ENCODE data around the gene POGLUT3.

GRCh38 chr11:106733577-106733877, 284.7 kb downstream of the GUCY1A2 start:
- PRO-cap, 2 experiments: no peak in any of the 2 experiments

DNA sequence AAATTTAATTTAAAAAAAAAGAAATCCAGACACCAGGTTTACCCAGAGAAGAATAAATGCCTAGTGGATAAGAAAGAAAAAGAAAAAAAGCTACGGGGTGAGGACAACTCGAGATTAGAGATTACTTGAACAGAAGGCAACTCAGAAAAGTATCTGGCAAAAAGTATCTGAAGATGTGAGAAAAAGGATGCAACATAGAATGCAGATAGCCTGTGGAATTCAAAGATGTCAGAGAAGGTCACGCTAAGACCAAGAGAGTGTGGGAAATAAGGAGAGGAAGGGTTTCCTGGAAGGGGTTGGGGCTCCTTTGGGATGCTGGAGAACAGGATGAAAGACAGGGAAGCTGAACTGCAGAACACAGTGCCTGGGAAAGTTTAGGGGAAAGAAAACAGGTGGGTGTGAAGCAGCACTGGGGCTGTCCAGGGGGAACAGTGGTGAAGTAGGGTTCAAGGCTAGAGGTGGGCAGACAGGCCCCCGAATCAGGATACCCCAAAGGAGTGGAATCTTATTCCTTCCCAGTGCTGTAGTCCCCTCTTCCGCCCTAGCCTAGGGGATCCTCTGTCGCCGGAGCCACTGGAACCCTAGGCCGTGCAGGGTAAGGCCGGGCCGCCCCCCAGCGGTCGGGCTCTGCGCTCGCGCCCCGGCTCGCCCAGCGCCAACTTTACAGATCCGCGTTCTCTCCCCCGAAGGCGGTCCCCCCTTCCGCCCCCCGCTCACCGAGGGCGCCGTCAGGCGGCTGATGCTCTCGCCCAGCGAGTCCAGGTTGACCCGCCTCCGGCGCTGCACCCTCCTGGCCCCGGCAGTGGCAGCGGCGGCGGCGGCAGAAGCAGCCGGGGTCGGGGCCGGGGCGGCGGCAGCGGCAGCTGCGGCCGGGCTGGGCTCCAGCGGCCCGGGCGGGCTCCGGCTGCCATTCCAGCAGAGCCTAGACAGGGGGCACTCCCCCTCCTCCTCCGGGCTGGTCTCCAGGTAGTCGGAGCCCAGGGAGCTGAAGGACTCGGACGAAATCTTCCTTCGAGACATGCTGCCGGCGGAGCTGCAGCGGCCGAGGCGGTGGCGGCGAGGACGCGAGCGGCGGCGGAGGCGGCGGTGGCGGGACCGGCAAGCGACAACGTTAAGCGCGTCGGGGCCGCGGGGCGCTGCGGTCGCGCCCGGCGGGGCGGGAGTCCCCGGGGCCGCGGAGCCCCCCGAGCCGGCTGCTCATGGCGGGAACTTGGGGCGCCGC, 829 bp downstream of the GUCY1A2 start:
- PRO-cap, 2 experiments: peak in 1 of 2 experiments; most common plus-strand start position 823 of the sequence (in 1)

GRCh38 chr11:107455573-107456024, 2.0 kb downstream of the CWF19L2 start:
- PRO-cap, 2 experiments: no peak in any of the 2 experiments

- PRO-cap, 2 experiments: no peak in any of the 2 experiments
Measured at GRCh38 chr11:107840520-107841268, 17.9 kb downstream of the SLC35F2 start.

DNA sequence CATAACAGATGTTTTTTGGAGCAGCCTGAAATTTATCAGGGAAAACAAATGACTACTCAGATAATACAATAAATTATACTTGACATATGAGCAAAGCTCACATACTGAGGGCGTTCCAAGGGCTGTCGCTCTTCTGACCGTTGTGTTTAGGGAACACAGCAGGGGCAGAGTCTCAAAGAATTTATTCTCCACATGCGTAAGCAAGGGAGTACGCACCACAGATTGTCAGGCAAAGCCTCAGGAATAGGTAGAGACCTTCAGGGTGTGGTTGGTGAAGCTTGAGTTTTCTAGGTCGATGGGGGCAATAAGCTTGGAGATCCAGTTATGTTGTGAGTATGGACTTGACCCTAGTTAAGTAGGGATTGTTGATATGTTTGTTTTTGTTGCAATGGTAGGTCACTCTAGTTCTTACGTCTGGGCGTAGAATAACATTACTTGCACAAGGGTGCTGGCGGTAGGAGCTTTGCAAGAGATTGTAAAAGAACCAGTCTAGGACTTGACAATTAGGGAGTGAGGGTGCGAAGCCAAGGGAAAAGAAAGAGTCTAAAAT, 860 bp downstream of the ACAT1 start:
- PRO-cap, 2 experiments: peak in 1 of 2 experiments; most common plus-strand start position 431 of the sequence (in 1); most common minus-strand start position 148 of the sequence (in 1)

DNA sequence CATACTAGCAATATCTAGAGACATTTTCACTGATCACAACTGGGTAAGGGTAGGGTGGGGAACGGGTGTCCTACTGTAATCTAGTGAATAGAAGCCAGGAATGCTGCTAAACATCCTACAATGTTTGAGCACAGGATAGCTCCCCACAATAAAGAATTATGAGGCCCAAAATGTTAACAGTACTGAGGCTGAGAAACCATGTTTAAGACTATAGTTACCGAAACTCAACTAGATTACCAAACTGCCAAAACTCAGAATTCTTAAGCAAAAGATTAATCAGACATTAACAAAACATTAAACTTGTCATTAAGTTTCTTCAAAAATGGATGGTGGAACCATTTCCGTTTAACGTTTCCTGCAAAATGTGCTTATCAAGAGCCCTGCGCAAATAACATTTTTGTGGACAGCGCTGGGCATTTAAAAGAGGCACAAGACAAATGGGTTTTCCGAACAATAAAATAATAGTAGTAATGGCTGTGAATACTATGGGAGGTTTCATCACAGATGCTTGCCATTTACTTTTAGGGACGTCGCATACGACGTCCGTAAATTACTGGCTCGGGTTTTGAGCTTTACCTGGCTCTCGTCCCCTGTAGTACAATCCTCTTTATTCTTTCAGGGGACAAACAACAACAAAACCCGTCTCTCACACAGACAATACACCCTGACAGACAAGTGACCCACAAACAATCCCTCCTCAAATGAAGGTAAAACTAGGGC, 1.1 kb downstream of the NPAT start:
- PRO-cap, 2 experiments: no peak in any of the 2 experiments

DNA sequence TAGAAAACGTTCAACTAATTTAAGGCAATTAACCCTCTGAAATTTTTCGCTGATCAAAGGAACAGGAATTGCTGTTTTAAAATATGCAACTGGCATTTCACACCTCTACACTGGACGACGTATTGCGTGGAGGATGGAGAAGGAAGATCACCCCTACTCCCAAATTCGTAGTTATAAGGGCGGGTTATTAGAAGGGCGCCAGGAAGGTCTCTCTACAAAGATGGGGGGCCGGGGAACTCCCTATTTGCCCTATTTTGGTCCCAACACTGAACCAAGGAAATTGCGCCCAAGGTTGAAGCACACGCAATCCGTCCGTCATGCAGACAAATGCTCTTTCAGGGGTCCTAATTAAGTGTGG, 597 bp downstream of the NPAT start:
- PRO-cap, 2 experiments: no peak in any of the 2 experiments

GRCh38 chr11:108496645-108497119, 1.5 kb downstream of the POGLUT3 start:
- PRO-cap, 2 experiments: no peak in any of the 2 experiments

DNA sequence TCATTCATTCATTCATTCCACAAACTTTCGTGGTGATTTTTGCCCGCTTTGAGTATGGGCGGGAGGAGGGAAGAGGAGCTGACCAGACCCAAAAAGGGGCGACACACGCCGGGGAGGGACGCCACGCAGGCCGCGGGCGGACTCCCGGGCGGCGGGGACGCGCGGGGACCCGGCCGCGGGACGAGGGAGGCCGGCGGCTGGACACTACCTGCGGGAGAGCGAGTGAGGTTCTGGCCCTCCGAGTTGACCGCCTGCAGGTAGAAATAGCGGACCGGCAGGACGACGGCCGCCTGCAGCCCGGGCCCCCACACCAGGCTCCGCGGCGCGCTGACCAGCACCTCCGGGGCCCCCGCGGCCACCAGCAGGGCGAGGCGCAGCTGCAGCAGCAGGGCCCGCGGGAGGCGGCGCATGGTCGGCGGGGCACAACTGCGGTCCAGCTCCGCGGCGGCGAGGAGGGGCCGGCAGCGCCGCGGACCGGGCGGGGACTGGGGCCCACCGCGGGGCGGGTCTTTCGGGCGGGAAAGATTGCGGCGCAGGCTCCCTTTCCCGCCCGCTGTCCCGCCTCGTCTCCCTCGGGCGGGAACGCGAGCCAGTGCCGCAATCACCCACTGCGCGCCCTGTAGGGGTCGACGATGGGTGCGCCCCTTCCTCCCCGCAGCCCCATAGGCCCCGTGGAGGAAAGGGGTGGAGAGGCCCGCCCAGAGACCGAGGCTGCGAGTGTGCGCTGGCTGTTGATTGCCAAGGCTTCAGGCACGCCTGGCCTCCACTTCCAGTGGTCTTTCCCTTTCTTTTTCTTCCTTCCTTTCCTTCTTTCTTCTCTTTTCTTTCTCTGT, at the start of gene POGLUT3:
POGLUT3 (minus strand) TSS at position 428 of the 833 bp plus-strand sequence.
- PRO-cap, 2 experiments: peak in 2 of 2 experiments; most common plus-strand start position 569 of the sequence (in 1); most common minus-strand start position 428 of the sequence (in 1)

GRCh38 chr11:110070098-110070496, 23.1 kb upstream of the ZC3H12C start:
- PRO-cap, 2 experiments: no peak in any of the 2 experiments

- PRO-cap, 2 experiments: no peak in any of the 2 experiments
Measured at GRCh38 chr11:110148627-110149188, 55.5 kb downstream of the ZC3H12C start.

DNA sequence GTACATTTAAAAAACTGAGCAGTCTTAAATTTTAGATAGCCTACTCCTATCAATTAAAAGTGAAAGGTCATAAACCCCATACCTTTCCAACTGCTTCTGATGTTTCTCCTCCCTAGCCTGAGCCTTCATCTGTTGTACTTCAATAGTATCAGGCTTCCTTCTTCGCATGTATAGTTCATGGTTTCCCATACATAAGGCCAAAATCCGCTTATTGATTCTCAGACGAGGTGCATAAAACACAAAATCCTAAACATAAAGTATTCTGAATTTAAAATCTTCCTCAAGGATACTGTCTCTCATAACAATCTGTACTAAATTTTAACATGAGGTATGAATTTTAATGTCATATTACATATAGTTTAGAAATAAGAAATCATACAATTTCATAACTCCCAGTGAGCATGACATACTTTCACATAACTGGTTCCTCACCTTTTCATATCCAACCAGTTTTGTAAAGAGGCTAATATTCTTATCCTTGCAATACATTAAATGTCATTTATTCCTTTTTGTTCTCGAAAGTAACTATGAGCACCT, 42.5 kb downstream of the RDX start:
- PRO-cap, 2 experiments: no peak in any of the 2 experiments

- PRO-cap, 2 experiments: no peak in any of the 2 experiments
Measured at GRCh38 chr11:110354947-110355715, 58.7 kb upstream of the RDX start.

DNA sequence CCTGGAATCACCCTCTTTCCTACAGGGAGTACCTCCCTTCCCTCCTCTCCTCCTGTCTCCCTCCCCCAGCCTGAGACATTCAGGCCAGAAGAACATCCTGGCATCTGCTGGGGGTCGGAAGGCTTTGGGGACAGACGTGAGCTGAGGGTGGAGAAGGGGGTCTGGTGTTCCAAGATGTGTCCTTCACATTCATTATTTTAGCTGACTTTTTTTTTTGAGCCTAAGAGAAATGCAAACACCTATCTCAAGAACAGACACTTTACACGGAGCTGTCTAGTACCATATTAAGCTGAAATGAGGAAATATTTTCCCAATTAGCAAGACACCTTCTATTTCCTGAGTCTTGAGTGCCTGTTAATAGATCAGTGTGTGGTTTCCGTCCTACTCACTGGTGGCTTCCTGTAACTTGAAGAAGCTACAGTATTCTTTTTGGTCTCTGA, 92.5 kb downstream of the FDX1 start:
- PRO-cap, 2 experiments: peak in 1 of 2 experiments; most common plus-strand start position 133 of the sequence (in 1)

DNA sequence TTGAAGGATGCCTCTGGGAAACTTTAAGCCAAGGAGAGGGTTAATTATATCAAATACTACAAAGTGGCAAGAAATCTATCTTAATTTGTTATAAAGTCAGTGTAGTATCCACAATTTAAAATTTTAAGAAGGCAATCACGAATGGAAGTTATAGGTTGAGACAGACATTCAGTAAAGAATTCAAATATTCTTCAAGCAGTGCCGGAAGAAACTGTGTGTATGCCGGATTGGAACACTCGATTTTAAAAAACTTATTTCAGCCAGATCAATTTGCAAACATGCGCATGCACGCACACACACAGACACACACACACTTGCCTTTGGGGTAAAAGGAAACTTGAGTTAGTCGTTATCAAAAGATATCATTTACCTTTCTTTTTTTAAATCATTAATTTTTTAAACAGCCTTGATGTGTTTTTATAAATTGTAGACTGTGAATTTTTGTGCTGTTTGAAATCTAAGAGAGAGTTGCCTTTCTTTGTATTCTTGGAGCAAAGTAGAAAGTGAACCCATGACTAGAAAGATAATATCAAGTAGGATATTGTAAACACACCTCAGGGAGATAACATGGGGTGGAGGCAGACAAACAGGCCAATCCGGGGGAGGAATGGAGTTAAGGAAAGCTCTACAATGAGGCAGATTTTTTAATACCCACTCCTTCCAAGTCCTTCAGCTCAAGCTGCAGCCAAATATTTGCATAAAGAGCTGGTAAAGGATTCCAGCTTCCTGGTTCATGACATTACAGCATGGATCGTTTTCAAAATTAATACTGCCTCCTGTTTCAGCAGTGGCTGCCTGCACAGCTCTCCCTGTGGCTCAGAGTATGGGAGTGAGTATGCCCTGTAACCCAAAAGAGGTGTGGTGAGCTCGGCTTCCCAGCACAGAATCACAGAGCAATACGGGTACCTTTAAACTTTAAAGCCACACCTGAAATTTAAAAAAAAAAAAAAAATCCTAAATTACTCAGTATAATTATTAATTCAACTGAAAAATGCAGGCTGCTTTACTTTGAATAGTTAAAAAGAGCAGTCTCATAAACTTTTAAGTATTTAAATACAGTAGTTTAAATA, 4.9 kb downstream of the POU2AF3 start:
- PRO-cap, 2 experiments: no peak in any of the 2 experiments

- PRO-cap, 2 experiments: no peak in any of the 2 experiments
Measured at GRCh38 chr11:111378150-111379078, 661 bp downstream of the POU2AF1 start.

DNA sequence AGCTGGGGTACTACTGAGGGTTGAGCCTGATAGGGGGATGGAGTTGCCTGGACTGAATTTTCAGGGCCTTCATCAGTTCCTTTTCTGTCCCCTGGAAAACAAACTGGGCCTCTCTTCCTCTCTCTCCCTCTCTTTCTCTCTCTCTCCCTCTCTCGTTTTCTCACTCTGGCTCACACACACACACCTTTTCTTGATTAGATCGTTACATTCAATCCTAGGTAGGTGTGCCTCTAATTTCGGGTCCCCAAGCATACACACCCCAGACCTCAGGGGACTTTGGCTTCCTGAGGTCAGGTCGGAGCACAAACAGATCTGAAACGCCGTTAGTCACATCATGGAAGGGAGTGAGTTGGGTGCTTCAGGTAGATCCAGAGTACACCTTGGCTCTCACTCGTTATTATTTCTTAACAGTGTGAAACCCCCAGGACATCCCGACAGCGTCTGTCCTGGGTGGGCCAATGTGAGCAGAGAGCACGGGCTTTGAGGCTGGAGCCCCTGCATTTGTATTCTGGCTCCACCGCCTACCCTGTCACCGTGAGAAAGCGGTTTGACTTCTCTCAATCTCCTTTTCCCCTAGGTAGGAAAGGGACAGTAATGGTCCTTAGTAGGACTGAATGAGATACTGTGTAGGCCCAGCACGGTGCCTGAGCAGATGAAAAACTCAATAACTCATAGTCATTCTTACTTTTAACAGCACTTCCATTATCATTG, 37.3 kb upstream of the POU2AF1 start:
- PRO-cap, 2 experiments: no peak in any of the 2 experiments

- PRO-cap, 2 experiments: no peak in any of the 2 experiments
Measured at GRCh38 chr11:111662738-111663372, 60.6 kb downstream of the SIK2 start.

DNA sequence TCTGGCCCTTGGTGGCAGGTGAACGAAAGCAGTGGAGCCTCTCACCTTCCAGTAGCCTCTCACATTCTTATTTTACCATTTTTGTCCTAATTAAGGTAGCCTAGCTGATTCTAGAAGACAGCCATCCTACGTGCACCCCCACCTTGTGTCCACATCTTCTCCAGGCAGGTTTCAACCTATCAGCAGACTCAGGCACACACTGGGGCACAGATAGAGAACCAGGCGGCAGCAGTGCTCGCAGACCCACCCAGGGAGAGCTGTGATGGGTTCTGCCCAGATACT, 37.2 kb downstream of the PPP2R1B start:
- PRO-cap, 2 experiments: no peak in any of the 2 experiments

GRCh38 chr11:111736423-111736839, 29.8 kb downstream of the PPP2R1B start:
- PRO-cap, 2 experiments: no peak in any of the 2 experiments

Measured in Metastatic Liver Carcinoma in the Lung (tissue), 2 donors.